ENCODE data around the gene LRP5.

DNA sequence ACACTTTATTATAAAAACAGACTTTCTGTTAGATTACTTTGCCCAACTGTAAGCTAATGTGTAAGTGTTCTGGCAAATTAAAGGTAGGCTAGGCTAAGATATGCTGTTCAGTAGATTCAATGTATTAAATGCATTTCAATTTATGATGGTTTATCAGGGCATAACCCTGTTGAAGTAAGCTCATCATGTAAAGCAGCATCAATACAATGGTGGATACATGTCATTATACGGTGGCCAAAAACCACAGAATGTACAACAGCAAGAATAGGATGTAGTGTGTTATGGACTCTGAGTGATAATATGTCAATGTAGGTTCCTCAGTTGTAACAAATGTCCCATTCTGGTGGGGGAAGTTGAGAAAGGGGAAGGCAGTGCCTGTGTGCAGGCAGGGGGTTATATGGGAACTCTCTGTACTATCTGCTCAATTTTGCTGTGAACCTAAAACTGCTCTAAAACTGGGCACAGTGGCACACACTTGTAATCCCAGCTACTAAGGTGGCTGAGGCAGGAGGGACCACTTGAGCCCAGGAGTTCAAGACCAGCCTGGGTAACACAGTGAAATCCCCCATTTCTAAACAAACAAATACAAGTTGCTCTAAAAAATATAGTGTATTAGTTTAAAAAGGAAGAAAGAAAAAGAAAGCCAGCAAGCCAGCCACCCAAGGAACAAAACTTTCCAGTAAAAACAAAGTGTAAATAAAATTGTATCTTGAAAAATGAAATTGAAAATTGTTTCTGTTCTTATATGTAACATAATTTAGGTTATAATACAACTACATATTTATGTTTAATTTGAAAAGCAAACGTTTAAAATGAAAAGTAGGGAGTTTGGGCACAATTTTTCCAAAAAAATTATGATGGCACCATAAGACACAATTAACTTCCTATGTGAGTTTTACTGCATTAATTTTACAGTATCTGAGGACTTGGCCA is 5.8 kb downstream of the CHKA start:
- RRBS: no CpG with 5 or more reads among the region's 2 CpGs

DNA sequence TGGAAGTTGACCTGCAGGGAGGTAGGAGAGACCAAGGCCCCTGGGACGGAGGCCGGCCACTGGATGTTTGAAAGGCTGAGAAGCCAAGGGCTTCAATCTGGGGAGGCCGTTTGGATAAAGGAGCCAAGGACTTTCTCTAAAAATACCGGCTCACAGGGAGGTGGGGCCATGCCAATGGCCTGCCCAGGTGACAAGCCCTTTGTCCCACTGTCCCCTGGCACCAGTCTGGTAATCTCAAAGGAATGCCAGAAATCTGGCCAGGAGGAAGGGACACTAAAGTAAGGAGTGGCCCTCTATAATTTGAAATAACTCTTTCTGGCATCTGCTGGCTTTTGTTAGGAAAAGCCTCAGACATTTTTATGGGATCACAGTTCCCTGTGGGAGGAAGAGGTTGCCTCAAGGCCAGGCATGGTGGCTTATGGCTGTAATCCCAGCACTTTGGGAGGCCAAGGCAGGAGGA is 1.8 kb upstream of the CHKA start:
- RRBS: no CpG with 5 or more reads among the region's 4 CpGs

GRCh38 chr11:68127950-68129149 is 7.2 kb upstream of the CHKA start:
- RRBS: 1% methylated on average over 10 of the region's 60 CpGs

- RRBS: no CpG with 5 or more reads among the region's 15 CpGs
Observed at GRCh38 chr11:68211520-68212035, 1.5 kb downstream of the KMT5B start.

GRCh38 chr11:68273017-68273540 is 1.3 kb upstream of the C11orf24 start:
- RRBS: no CpG with 5 or more reads among the region's 14 CpGs

- RRBS: 1% methylated on average over 48 of the region's 122 CpGs
Observed at GRCh38 chr11:68312053-68312979, at the start of gene LRP5. LRP5 (plus strand) TSS chr11:68312591.

DNA sequence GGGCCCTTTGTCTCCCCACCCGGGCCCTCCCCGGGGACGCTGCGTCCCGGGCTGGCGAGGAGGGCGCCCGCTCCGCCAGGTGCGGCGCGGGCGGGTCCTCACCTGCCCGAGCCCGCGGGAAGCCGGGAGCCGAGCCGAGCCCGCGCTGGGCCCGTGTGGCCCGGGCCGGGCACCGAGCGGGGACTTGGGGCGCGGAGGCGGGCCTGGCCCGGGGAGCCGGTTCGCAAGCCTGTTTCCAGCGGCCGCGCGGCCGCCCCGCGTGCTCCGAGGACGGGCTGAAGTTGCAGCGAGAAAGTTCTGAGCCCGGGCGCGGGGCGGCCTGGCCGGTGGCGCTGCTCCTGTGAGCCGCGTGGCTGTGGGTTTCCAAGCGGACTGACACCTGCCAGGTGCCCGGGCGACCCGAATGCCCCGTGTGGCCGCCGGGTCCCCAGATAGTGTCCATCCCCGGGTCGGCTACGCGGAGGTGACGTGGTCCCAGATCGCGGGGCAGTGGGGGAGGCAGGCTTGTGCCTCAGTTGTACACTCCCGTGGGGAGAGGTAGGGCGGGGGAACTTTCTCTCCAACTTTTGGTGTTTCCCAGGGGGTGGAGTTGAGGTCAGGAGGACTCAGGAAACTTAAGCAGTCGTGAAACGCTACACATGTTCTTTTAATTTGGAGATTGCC is 720 bp downstream of the LRP5 start:
- RRBS: 2% methylated on average over 40 of the region's 68 CpGs

DNA sequence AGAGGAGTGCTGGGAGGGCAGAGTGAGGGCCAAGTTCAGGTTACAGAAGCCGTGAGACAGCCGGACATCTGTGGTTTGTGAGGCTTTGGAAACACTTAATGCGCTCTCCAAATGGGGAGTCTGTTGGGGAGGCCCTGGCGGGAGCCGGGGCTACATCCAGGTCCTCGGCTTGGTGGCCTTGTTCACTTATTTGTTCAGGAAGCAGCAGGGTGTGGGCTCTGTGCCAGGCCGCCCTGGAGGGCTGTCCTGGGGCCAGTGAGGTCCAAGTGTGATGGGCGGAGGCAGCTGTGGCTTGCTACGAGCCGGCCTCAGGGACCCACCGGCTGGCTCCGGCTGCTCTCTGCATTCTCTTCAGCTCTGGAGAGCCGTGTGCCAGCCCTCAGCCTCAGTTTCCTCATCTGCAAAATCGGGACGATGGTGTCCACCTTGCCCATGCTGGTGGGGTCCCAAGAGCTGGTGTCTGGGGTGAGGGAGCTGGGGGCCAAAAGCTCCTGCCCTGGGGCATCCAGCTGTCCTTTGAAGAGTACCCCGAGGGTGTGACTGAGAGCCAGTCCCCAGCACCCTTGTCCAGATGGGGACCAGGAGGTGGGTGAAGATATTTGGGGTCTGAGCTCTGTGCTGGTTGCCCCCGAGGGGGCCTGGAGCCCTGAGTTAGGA is 4.6 kb downstream of the LRP5 start:
- RRBS: 11% methylated on average over 3 of the region's 17 CpGs

GRCh38 chr11:68335657-68336042 is 23.3 kb downstream of the LRP5 start:
- RRBS: no CpG with 5 or more reads among the region's 9 CpGs

GRCh38 chr11:68539452-68540160 is 79.1 kb downstream of the PPP6R3 start:
- RRBS: no CpG with 5 or more reads among the region's 1 CpG

DNA sequence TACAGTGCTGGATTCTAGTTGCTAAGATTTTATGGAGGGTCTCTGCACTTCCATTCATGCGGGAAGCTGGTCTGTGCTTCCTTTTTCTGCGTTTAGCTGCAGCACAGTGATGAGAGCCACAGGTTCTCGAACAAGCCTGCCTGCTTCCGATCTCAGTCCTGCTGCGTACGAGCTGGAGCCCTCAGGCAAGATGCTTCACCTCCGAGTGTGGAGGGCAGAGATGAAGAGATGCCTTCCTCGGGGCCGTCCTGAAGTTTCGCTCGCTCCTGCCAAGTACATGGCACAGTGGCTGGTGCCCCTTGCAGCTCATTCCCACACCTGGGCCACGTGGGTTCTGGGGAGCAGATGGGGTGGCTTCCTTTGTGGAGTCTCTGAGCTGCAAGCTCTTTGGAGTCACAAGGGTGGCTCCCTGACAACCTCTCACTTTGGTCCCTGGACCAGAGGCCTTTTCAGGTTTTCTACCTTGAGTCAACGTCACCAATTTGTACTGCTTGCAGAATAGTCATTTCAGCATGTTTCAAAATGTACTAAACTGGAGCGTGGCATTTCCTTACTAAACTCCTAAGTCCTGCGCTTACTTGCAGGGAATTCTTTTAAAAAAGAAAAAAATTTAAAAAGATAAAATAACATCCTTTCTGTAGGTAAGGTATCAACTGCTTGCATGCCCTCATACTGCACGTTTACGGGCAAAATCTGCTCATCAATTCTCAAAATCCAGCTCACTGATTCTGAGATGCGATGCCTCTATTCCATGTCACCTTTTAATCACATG is 19.6 kb upstream of the TESMIN start:
- RRBS: no CpG with 5 or more reads among the region's 18 CpGs

- RRBS: no CpG with 5 or more reads among the region's 5 CpGs
Observed at GRCh38 chr11:68780840-68781400, 29.6 kb upstream of the TESMIN start.

DNA sequence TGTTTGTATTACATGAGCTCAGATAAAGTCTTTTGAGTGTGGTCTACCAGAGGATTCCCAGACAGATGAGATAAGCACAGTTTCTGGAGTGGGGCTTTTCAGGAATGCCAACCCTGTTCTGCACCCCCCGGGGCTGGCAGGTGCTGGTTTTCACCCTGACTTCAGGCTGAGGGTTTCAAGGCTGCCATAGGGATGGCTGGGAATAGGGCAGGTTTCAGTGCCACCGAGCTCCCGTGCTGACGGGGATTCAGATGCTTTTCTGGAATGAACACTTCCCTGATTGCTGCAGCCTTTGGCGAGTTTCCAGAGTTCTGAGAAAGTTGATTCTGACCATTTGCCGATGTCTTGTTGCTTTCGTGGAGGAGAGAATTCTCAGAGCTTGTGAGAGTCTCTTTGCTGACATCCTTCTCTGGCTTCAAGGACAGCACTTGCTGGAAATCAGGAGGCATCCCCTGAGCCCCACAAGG is 24.1 kb downstream of the IGHMBP2 start:
- RRBS: no CpG with 5 or more reads among the region's 7 CpGs

DNA sequence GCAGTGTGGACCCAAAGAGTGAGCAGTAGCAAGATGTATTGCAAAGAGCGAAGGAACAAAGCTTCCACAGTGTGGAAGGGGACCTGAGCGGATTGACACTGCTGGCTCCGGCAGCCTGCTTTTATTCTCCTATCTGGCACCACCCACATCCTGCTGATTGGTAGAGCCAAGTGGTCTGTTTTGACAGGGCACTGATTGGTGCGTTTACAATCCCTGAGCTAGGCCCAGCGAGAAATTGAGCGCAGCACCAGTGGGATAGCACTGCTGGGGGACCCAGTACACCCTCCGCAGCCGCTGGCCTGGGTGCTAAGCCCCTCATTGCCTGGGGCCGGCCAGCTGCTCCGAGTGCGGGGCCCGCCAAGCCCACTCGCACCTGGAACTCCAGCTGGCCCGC is 6.6 kb downstream of the MRGPRD start:
- RRBS: no CpG with 5 or more reads among the region's 14 CpGs

- RRBS: no CpG with 5 or more reads among the region's 7 CpGs
Observed at GRCh38 chr11:69002644-69003022, 10.4 kb downstream of the MRGPRF start.

- RRBS: 3% methylated on average over 12 of the region's 49 CpGs
Observed at GRCh38 chr11:69010771-69011769, 2.0 kb downstream of the MRGPRF start.

GRCh38 chr11:69051494-69052228 is 2.9 kb downstream of the TPCN2 start:
- RRBS: no CpG with 5 or more reads among the region's 19 CpGs

GRCh38 chr11:69155090-69155801 is 489 bp upstream of the SMIM38 start:
- RRBS: 76% methylated on average over 2 of the region's 27 CpGs

DNA sequence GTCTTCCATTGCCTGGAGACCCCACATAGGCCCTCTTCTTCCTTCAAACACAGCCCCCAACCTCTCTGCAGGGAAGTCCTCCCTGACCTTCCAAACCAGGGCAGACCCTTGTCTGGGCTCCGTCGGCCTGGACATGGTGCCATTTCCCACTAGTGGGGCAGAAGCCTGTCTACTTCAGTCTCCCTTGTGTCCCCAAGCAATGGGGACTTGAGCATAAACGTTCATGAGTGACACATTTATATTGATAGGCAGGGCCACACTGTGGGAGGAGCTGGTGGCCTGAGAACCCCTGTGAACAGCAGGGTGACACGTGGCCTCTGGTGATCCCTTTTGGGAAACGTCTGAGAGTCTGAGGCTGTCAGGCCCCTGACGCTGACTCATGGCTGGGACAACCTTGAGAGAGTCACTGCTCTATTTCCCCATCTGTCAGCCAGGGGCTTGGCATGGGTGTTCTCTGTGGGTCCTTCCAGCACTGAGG is 54.5 kb downstream of the SMIM38 start:
- RRBS: no CpG with 5 or more reads among the region's 6 CpGs

DNA sequence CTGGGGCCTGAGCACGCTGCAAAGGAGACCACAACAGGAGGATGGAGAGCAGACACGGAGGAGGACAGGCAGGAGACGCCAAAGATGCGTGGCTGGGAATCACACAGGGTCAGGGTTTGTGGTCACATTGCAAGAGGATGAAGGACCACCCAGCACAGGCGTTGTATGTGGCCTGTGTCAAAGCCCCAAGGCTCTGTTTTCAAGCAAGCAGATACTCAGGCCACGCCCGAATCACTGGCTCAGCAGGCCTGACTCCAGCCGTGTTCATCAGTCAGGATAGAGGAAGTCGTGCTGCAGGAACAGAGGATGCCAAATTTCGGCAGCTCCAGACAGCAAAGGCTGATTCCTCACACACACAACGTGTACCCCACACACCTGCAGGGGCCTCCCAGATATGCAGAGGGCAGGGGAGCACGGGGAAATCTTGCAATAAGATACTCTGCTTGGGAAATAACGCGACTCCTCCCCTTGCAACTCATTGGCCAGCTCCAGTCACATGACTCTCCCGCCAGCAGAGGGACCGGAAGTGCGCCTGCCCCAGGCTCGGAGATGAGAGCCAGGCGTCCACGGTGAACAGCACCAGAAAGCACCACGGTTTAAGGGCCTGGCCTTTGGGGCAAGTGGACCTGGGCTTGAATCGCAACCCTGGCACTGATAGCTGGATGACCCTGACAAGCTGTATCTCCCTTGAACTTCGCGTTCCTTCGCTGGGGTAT is 88.2 kb downstream of the MYEOV start:
- RRBS: no CpG with 5 or more reads among the region's 25 CpGs